ENCODE measurements around a stretch of chr14.

DNA sequence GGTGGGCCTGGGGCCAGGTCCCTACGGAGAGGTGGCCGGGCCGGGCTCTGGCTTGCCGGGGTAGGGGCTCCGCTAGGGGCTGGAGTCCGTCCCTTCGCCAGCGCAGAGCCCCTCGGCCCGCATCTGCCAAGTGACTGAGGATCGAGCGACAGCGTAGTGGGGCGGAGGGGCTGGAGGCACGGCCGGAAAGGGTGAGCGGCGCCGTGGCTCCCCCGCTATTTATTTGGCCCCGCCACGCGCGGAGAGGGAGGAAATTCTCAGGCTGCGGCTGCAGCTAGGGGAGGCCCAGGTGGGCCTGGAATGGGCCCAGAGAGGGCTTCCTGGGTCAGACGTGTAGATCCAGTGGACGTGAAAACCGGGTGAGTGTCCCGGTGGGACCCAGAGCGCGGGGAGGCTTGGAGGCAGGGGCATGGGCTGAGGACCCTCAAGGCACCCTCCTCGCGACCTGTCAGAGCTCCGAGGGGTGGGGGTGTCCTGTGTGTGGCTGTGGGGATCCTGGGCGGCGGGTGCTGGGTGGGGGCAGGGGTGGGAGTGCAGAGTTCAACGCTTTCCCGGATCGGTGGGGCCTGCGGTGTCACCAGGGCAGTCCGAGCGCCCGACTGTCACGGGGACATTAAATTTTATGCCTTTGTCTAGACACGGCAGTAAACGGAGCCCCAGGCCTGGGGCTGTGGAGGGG is 836 bp downstream of the TMEM121 start:
- PRO-cap: no peak

GRCh38 chr14:105572025-105573061 is 46.0 kb downstream of the TMEM121 start:
- PRO-cap: no peak

- PRO-cap: no peak
Observed at GRCh38 chr14:105700570-105701356, 174.4 kb downstream of the TMEM121 start.

DNA sequence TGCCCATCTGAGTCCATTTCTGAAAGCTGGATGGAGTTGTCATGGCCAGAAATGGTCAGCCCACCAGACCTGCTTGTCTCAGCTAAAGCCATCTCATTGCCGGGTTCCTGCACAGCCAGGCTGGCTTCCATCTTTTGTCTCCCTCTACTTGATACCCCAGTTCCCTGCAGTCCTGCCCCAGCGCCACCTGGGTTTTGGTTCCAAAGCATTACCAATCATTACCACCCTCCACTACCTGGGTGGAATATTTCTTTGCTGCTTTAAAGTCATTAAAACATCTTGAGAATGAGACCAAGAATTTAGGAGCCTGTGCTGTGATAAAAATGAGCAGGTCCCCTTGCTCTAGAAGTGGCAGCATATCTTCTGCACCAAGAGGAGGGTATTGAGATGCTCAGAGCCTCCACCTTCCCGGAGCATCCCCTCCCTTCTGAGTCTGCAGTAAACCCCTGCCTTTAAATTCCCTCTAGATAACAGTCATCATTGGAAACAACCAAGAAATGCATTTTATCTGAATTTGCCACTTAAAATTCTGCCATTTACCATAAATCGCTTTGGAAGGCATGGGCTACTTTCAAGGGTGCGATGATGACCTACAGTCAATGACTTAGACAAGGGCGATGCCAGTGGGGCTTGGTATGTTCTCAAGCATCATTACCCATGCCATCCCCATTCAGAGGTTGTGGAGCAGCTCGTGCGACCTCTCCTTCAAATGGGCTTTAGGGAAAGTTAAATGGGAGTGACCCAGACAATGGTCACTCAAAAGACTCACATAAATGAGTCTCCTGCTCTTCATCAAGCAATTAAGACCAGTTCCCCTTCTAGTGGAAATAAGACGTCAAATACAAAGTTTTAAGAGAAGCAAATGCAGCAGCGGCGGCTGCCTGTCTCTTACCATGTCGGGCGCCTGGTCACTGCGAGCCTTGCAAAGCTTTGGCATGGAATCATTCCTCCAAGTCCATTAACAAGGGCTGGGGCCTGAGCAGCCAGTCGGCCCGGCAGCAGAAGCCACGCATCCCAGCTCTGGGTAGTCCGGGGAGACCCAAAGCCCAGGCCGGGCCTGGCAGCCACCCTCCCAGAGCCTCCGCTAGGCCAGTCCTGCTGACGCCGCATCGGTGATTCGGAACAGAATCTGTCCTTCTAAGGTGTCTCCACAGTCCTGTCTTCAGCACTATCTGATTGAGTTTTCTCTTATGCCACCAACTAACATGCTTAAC is 334.4 kb downstream of the TMEM121 start:
- PRO-cap: bidirectional peak, plus-strand start at position 669 of the sequence, minus-strand start at position 475 of the sequence; bidirectional peak, plus-strand start at position 1,100 of the sequence, minus-strand start at position 1,131 of the sequence

GRCh38 chr14:105863841-105864634 is 337.7 kb downstream of the TMEM121 start:
- PRO-cap: bidirectional peak, plus-strand start at chr14:105864180, minus-strand start at chr14:105864063

- PRO-cap: no peak
Observed at GRCh38 chr14:105880724-105881141, 354.4 kb downstream of the TMEM121 start.

DNA sequence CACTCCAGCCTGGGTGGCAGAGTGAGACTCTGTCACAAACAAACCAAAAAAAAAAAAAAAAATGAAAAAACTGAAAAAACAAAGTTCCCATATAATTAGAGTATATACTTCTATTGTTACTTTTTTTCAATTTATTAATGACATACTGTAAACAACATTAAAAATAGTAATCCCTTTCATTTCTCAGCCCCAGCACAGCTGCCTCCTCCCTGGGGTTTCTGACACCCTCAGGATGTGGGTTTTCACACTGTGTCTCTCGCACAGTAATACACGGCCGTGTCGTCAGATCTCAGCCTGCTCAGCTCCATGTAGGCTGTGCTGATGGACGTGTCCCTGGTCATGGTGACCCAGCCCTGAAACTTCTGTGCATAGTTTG is 459.9 kb downstream of the TMEM121 start:
- PRO-cap: unidirectional peak, plus-strand start at position 285 of the sequence

GRCh38 chr14:106004840-106005972 is 478.8 kb downstream of the TMEM121 start:
- PRO-cap: unidirectional peak, plus-strand start at chr14:106005127

DNA sequence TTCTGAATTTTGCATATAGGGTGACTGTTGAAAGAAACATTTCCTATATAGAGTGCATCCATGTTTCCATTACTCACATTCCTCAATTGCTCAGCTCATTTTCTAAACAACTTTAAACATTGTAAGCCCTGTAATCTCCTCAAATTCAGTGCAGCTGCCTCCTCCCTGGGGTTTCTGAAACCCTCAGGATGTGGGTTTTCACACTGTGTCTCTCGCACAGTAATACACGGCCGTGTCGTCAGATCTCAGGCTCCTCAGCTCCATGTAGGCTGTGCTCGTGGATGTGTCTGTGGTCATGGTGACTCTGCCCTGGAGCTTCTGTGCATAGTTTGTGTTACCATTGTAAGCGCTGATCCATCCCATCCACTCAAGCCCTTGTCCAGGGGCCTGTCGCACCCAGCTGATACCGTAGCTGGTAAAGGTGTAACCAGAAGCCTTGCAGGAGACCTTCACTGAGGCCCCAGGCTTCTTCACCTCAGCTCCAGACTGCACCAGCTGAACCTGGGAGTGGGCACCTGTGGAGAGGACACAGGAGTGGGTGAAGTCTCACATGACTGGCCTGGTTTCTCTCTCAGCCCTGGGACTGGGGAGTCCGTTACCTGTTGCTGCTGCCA is 658.4 kb downstream of the TMEM121 start:
- PRO-cap: no peak

DNA sequence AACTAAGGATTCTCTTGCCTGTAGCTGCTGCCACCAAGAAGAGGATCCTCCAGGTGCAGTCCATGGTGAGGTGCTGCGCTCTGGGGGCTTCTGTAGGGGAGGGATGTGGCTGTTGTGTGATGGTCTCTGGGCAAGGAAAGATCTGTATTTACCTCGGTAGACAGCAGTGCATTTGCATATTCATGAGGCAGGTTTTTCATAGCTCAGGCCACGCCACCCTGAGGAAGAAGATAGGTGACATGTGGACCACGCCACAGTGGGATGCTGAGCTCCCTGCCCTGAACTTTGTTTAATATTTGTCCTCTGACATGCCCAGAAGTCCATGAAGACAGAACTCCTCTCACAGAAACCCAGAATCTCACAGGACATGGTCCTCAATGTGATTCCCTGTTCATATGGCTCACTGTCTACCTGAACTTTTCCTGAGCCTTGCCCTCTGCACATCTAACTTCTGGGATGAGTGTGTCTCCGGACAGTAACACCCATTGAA is 750.6 kb downstream of the TMEM121 start:
- PRO-cap: no peak

DNA sequence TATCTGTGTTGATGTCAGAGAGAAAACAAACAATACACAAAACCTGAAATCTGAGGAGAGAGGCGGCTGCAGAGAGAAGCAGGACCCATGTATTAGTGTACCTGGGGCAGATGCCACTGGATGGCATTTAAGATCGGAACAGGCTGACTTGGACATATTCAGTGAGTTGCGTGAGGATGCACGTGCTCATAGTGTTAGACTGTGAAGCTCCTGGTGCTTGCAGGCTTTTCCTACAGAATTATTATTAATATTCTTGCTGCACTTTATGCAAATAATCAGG is 810.3 kb downstream of the TMEM121 start:
- PRO-cap: no peak

- PRO-cap: no peak
Observed at GRCh38 chr14:106643530-106643835, 1117.1 kb downstream of the TMEM121 start.

- PRO-cap: bidirectional peak, plus-strand start at chr14:106851124, minus-strand start at chr14:106850988
Observed at GRCh38 chr14:106850508-106851284, 1324.3 kb downstream of the TMEM121 start.